HEK293 (cell line): ENCODE measurements around the gene WNT5A.

- PRO-cap: no peak
- RRBS, 2 experiments: no CpG with 5 or more reads among the region's 6 CpGs
Observed at GRCh38 chr3:53184700-53185010, 23.6 kb downstream of the PRKCD start.

DNA sequence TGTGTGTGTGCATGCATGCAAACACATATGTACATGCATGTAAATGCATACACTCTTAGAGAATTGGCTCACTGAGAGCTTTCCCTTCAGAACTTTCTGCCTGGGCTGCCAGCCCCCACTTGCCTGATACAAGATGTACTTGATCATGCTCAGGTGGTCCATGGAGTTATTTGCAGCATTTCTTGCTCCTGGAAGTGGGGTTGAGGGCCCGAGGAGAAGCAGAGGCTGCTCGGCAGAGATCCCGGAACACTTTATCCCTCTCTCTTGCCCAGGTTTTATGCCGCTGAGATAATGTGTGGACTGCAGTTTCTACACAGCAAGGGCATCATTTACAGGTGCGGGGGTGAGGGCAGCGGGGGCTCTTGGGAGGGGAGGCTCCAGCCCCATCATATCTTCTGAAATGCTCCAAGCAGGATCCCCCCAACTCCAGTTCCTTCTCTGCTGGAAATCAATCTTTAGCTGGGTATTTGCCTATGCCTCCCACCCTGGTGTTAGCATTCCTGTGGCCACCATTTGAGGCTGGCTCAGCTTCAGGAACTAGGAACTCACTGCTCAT is 26.1 kb downstream of the PRKCD start:
- PRO-cap: no peak
- RRBS, 2 experiments: no CpG with 5 or more reads among the region's 6 CpGs

DNA sequence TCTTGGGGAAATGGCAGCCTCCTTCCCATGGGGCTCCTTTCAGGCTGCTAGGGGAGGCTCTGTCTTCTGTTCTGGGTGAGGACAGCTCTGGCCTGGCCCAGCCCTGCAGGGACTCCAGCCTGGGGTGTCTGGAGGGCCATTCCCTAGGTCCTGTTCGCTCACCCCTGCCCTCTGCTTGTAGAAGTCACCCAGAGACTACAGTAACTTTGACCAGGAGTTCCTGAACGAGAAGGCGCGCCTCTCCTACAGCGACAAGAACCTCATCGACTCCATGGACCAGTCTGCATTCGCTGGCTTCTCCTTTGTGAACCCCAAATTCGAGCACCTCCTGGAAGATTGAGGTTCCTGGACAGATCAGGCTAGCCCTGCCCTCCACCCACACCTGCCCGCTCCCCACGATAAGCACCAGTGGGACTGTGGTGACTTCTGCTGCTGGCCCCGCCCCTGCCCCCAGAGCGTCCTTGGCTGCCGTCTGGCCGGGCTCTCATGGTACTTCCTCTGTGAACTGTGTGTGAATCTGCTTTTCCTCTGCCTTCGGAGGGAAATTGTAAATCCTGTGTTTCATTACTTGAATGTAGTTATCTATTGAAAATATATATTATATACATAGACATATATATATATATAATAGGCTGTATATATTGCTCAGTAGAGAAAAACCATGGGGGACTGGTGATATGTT is 31.1 kb downstream of the PRKCD start:
- PRO-cap: no peak
- RRBS, 2 experiments: no CpG with 5 or more reads among the region's 15 CpGs

- PRO-cap: no peak
- RRBS, 2 experiments: no CpG with 5 or more reads among the region's 2 CpGs
Observed at GRCh38 chr3:53217926-53218162, 38.0 kb downstream of the TKT start.

GRCh38 chr3:53269782-53270788 is 14.3 kb upstream of the TKT start:
- PRO-cap: bidirectional peak, plus-strand start at chr3:53270183, minus-strand start at chr3:53270115; bidirectional peak, plus-strand start at chr3:53270404, minus-strand start at chr3:53270371
- RRBS, 2 experiments: no CpG with 5 or more reads among the region's 14 CpGs

GRCh38 chr3:53335781-53336171 is 11.6 kb downstream of the DCP1A start:
- PRO-cap: no peak
- RRBS, 2 experiments: no CpG with 5 or more reads among the region's 7 CpGs

- PRO-cap: no peak
- RRBS, 2 experiments: no CpG with 5 or more reads among the region's 17 CpGs
Observed at GRCh38 chr3:53665793-53666851, 171.7 kb downstream of the CACNA1D start.

- PRO-cap: no peak
- RRBS, 2 experiments: no CpG with 5 or more reads among the region's 10 CpGs
Observed at GRCh38 chr3:53813909-53814288, 32.3 kb downstream of the CHDH start.

- PRO-cap: no peak
- RRBS, 2 experiments: no CpG with 5 or more reads among the region's 9 CpGs
Observed at GRCh38 chr3:53884551-53884907, 2.6 kb upstream of the ACTR8 start.

DNA sequence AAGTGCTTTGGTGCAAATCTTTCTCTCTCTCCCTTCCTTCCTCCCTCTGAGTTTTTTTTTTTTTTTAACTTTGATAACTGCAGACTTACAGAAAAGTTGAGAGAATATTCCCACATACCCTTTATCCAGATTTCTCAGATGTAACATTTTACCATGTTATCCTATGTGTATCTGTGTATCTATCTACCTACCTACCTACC is 105.4 kb upstream of the CACNA2D3 start:
- PRO-cap: no peak

DNA sequence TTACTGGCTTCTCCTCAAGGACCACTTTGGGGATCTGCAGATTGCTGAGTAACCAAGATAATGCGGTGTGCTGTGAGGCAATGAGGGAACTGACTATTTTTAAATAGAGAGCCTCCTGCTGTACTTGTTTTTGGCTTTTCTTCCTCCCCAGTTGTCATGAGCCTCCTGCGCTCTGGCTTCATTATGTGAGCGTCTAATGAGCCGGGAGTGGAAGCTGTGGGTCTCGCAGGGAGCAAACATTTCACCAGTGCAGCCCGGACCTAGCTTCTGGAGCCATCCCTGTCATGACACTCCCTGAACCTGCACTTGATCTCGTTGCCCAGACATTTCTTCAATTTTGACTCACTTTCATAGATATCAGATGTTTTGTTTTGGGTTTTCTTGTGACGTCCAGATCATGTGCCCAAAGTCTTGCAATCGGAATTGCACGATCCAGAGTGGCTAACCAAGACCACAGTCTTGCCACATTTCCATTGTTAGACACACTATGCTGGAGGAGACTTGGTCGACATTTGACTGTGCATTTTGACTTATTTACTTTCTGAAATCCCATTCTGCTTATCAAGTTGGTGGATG is 327.2 kb downstream of the LRTM1 start:
- PRO-cap: no peak
- RRBS, 2 experiments: 78 to 89% methylated on average over 3 of the region's 11 CpGs

DNA sequence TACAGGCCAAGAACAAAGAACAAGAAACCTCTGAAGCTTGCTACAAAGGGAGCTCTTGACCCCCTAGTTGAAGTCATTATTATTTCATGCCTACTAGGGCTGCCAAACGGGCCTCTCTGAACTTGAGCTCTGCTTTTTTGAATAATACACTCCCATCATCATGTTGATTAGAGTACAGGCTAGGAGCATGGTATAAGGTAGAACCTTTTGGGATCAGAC is 238.3 kb upstream of the LRTM1 start:
- PRO-cap: no peak
- RRBS, 2 experiments: no CpG with 5 or more reads among the region's 1 CpG

DNA sequence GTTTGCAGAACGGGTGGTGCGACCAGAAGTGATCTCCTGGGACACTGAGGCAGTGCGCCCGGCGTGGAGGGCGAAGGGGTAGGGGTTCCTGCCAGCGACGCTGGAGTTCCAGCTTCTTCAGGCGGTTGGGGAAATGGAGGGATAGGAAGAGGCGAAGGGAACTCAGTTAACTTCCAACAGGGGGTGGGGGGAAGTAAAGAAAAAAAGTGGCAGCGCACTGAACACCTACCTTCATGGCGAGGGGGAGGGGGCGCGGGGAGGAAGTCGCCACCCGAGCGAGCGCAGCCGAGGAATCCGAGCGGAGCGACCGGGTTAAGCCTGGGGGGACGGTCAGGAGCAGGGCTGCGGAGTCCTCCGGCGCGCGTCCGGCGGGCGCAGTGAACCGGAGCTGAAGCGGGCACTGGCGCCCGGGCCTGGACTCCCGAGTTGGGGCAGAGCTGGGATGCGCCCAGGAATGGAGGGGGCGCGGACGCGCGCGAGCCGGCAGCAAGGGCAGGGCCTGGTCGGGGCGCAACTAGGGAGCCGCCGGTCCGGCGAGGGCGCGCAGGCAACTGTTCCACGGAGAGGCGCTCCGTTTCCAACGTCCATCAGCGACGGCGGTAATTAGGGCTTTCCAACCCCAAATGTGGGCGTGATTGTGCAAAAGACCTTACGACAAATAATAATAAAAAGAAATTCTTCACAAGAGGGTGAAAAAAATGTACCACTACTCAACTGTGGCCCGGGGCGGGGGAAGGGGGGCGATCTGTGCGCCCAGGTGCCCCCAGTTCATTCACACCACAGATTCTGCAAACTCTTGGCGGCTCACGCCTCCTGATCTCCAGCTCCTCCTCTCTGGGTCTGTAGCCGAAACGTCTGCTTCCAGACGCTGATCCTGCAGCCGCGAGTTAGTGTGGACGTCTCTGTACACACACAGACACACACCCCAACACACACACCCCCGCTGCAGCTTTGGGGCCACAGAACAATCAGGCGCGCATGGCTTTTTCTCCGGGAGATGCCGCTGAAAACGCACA is at the start of gene WNT5A:
WNT5A (minus strand) TSS at position 556 of the 1,016 bp plus-strand sequence.
- PRO-cap: bidirectional peak, plus-strand start at position 315 of the sequence, minus-strand start at position 195 of the sequence; bidirectional peak, plus-strand start at position 782 of the sequence, minus-strand start at position 555 of the sequence; bidirectional peak, plus-strand start at position 868 of the sequence, minus-strand start at position 836 of the sequence
- RRBS, 2 experiments: 2% methylated on average over 17 of the region's 80 CpGs

GRCh38 chr3:55663965-55664854 is 177.1 kb upstream of the WNT5A start:
- PRO-cap: no peak
- RRBS, 2 experiments: no CpG with 5 or more reads among the region's 18 CpGs

GRCh38 chr3:56355431-56356138 is 112.7 kb downstream of the ERC2 start:
- PRO-cap: no peak
- RRBS, 2 experiments: no CpG with 5 or more reads among the region's 9 CpGs

- PRO-cap: bidirectional peak, plus-strand start at chr3:56467939, minus-strand start at chr3:56467949
- RRBS, 2 experiments: under 1 to 2% methylated on average over 9 of the region's 21 CpGs
Observed at GRCh38 chr3:56467764-56468043, 563 bp downstream of the ERC2 start.

DNA sequence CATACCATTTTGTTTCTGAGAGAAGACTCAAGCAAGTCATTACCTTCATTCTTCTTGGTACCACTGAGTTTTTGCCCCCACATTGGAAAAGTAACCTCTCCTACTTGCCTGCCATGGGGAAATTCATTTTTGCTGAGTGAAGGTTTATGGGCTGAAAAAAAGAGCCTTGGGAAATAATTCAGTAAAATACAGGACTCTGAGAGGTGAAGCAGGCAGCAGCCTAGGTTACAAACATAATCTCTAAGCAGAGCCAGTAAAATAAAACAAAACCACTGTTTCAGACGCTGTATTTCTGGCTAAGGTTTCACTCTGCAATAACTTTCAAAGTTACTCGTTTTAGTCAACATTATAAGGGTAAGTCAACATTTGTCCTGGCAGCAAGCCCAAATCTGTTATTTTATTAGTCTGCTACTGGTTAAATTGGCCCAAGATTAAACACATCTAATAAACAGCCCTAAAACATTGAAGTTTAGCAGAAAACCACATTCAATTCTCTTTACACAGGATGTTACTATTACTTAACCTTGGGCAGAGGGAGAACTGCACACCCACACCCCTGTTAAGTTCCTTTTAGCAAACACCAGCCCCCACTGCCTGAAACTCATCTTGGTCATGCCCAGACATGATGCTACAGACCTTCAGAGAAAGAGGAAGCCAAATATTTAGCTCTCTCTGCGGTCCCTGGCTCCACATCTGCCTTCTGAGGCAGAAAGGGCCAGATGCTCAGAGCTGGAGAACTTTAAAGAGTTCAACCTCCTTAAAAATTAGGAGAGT is 18.1 kb downstream of the ARHGEF3 start:
- PRO-cap: unidirectional peak, plus-strand start at position 690 of the sequence
- RRBS, 2 experiments: no CpG with 5 or more reads among the region's 3 CpGs

GRCh38 chr3:56787781-56788229 is 13.9 kb downstream of the ARHGEF3 start:
- PRO-cap: no peak
- RRBS, 2 experiments: no CpG with 5 or more reads among the region's 6 CpGs

DNA sequence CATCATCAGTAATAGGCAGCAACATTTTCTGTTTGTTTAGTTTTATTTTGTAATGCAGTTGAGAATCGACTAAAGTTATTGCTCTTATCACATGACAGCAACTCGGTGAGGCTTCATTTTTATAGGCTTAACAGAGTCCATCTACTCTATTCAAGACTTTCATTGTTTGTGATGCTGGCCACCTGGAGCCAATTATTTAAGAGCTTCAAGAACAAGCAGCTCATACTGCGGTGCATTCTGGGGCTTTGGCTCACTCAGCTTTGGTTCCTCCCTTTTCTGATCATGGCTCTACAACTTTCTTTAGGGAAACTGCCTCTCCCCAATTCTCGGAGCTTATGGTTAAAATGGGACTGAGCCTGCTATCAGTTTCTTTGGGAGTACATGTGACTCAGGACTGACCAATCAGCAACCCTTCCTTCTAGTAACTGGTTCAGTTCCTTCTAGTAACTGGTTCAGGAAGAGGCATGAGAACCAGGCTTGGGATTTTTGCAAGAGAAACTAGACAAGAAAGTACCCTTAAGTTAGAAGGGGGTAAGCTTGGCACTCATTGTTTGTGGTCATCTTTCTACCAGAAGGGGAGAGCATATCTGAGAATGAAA is 23.9 kb upstream of the ARHGEF3 start:
- PRO-cap: bidirectional peak, plus-strand start at position 433 of the sequence, minus-strand start at position 337 of the sequence; unidirectional peak, plus-strand start at position 433 of the sequence
- RRBS, 2 experiments: no CpG with 5 or more reads among the region's 4 CpGs

GRCh38 chr3:56877660-56878534 is 76.1 kb upstream of the ARHGEF3 start:
- PRO-cap: no peak
- RRBS, 2 experiments: no CpG with 5 or more reads among the region's 12 CpGs